NALM6 (cell line): ENCODE measurements around the genes YIPF7, GABRB1 and DCUN1D4.

GRCh38 chr4:44651457-44651811 is at the start of gene YIPF7:
TSS of gene YIPF7 (minus strand) at chr4:44651625.
- PRO-cap: no peak

DNA sequence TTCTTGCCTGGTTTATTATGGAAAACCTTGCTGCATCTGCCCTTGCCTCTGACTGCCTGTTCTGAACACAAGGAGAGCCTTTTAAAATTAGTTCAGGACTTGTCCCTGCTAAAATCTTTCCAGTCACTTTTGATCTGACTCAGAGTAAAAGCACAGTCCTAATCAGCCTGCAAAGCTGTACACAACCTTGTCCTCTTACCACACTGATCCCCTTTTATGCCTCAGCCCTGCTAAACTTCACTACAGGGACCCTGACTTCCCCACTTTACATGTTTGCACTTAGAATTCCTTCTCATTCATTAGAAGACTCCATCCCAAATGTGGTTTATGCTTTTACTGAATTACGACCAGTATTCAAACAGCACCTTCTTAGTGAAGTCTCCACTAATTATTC is 6.4 kb downstream of the GABRA4 start:
- PRO-cap: no peak

DNA sequence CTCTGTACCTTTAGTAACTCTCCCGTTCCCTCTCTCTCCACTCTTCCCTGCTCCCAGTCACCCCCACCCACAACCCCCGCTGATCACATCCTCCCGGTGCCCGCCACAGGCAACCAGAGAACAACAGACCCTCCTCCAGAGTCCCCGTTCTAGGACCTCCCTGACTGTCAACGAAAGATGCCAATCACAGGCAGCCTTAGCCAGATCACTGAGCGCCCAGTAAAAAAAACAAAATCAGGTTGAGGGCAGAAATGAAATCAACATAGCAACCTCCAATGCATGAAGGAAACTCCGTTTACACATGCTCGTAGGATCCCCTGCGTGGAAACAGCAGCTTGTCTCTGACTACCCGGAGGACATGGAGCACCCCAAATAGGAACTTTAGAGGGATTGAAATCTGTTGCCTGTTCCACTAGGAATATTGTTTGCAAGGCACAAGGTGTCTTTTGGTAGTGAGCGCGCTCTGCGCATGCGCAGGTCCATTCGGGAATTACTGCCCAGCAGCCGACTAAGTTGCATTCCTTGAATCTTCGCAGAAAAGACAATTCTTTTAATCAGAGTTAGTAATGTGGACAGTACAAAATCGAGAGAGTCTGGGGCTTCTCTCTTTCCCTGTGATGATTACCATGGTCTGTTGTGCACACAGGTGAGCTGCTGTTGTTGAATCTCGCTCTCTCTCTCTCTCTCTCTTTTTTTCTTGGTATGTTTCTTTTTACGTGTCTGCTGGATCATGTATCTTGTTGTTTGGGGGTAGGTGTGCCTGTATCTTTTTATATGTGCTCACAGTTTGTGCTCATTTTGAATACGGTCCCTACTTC is at the start of gene GABRB1:
GABRB1 (plus strand) TSS at position 482 of the 818 bp plus-strand sequence.
- PRO-cap: no peak

DNA sequence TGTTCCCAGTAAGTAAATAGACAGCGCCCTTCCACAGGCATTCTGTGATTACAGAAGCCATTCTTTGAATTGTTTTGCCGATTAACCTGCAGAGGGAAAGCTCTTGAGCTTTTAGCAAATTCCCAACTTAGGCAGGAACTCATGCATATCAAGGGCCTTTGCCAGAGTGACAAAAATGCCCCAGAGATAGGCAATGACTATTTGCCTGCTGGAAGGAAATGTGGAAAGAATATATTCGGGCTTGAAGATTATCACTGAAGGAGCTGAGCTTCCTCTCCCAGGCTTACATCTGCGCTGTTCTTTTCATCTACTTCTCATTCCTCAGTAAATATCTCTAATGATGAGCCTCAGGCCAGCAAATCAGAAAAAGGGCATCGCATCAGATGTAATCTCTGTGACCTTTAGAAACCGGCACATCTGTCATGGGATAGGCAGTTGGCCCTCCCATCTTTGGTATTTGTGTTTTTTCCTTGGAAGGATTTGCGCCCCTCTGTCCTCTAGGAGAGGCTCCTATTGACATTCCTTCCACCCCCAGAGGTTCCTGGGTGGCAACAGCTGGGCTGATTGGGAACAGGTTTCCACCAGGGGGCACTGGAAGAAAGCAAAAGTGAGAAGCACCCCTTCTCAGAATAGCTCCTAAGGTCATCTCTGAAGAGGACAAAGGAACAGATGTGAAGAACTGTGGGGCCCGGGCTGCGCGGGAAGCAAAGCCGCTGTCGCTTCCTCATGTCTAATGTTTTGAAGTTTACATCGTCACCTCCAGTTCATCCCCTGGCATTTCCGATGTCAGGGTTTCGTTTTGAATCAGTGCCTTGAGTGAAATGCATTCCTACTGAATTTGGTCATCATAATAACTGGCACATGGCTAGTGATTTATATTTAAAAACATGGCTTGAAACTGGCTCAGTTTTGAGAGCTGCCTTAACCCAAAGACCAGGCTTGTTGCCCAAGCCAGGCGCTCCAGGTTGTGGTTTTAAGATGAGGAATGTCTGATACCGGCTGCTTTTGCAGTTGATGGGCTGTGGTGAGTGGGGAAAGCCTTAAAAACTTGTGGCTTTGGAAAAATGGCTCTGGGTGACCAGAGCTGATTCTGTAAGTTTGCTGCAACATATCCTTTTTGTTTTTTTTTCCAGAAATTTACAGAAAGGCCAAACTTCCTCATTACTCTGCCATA is 6.3 kb downstream of the TXK start:
- PRO-cap: unidirectional peak, plus-strand start at position 674 of the sequence

GRCh38 chr4:48490434-48490633 is 282 bp downstream of the ZAR1 start:
- PRO-cap: no peak

DNA sequence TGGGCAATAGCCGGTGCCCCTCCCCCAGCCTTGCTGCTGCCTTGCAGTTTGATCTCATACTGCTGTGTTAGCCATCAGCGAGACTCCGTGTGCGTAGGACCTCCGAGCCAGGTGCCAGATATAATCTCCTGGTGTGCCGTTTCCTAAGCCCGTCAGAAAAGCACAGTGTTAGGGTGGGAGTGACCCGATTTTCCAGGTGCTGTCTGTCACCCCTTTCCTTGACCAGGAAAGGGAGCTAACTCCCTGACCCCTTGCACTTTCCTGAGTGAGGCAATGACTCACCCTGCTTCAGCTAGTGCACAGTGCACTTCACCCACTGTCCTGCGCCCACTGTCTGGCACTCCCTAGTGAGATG is 189.4 kb downstream of the CWH43 start:
- PRO-cap: no peak

GRCh38 chr4:51842959-51844022 is at the start of gene DCUN1D4:
TSS of gene DCUN1D4 (plus strand) at chr4:51843153.
- PRO-cap: bidirectional peak, plus-strand start at chr4:51843153, minus-strand start at chr4:51842818; bidirectional peak, plus-strand start at chr4:51843685, minus-strand start at chr4:51843381

DNA sequence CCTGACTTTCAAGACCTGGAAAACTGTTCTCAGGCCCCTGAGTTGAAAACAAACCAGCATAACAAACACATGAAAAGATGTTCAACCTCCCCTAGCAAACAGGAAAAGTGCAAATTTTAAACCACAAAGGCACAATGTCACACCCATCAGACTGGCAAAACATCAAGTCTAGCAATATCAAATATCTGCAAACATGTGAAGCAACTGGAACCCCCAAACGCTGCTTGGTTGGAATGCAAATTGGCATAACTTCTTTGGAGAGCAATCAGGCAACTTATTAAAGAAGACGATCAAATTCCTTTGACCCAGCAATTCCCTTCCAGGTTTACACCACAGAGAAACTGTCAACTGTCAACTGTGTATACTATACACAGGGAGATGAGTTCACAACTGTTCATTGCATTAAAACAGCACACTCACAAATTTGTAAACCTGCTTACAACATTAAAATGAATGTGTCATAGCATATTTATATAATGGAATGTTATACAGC is 7.0 kb downstream of the USP46 start:
- PRO-cap: no peak

DNA sequence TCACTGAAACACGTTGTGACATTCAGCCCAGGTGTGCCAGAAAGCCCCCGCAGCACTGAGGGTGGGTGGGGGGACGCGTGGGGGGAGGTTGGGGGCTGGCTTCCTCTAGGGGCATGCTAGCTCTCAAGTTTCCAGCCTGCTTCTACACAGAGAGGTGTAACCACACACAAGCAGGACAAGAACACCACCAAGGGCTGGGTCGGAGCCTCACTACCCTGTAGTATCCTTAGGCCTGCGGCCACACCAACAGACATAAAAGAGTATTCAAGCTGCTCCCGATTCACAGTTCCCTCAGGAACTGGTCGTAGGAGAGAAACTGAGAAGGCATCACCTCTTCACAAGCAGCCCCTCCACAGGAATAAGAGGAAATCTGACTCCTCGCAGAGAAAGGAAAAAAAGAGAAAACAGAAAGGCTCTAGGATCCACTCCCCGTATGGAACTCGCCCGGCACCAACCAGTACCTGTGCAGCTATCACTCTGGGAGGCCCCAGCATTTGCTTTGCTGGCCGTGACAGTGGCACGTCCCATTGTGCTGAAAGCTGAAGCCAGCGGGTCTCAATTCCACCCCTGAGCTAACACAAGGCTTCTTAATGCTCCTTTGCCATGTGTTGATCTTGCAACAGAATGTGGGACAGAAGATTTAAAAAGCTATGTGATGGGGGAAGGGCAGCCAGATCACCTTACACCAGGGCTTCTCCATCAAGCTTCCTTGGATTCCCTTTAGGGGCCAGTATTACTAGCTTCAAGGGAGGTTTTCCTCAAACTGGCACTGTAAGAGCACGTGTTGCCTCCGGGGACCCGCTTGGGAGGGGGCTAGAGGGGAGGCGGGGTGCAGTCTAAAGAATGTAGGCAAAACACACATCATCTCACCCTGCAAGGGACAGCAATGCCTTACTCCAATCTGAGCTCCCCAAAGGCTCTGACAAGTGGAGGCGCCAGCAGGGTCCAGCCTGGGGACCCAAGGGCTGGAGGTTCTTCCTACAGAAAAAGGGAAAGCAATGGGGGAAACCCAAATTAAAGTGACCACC is 1.5 kb downstream of the USP46 start:
- PRO-cap: no peak

GRCh38 chr4:52721688-52723036 is 29.1 kb downstream of the ERVMER34-1 start:
- PRO-cap: bidirectional peak, plus-strand start at chr4:52722015, minus-strand start at chr4:52722056; bidirectional peak, plus-strand start at chr4:52722559, minus-strand start at chr4:52722315

GRCh38 chr4:52838317-52838686 is 23.8 kb upstream of the RASL11B start:
- PRO-cap: no peak

DNA sequence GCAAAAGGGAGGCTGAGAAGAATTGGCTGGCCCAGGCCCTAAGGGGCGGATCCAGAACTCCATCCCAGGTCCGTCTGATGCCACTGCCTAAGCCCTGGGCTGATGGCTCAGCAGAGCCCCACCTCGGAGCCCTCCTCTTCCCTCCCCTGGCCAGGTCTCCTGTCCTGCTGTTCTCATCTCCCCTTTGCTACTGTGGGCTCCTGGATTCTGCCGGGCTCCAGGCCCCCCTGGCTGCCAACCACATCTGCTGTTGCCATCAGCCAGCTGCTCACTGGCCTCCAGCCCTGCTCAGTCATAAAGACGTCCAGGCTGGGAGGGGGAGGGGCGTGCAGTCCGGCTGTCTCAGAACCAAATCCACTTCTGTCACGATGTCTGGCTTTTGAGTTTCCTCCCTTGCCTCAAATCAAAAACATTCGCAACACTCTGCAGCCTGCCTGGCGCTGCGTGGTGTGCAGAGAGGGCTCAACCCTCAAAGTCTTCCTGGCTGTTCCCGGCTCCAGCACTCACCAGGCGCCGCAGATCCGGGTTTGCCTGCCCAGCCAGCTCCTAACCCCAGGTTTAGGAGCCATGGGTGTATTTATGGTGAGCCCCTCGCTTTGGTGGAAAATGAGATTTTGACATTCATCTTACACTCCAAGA is 7.1 kb downstream of the RASL11B start:
- PRO-cap: no peak

- PRO-cap: no peak
These were observed 134.9 kb downstream of the RASL11B start for GRCh38 chr4:52996782-52997571.

- PRO-cap: unidirectional peak, minus-strand start at chr4:53009987
These were observed 147.6 kb downstream of the RASL11B start for GRCh38 chr4:53009701-53010196.

- PRO-cap: no peak
These were observed 232.9 kb downstream of the RASL11B start for GRCh38 chr4:53094671-53095731.

DNA sequence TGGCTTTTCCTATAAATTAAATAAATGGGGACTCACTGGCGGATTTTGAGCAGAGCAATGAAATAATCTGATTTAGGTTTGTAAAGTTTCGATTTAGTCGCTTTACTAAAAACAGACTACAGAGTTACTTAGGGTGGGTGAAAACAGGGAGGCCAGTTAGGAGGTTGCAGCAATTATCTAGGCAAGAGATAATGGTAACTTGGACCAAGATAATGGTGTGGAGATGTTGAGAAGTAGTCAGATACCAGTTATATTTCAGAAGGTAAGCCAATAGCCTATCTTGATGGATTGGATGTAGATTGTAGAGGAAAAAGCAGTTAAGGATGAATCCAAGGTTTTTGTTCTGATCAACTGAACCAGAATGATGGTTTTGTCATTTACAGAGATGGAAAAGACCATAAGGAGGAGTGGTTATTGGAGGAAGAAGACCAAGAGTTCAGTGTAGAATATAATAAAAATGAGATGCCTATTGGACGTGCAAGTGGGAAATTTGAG is 23.9 kb downstream of the FIP1L1 start:
- PRO-cap: no peak

GRCh38 chr4:53479123-53479556 is 101.7 kb downstream of the FIP1L1 start:
- PRO-cap: no peak

- PRO-cap: no peak
These were observed 41.5 kb downstream of the CHIC2 start for GRCh38 chr4:54022837-54023359.

DNA sequence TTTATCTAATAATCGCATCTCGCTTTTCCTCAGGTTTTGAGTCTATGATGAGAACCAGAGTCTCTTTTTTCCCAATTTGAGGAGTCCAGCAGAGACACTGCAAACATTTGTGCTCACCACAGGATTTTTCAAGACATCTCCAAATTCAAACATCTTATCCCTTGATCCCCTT is 511 bp upstream of the CHIC2 start:
- PRO-cap: no peak

- PRO-cap: no peak
These were observed 9.2 kb upstream of the GSX2 start for GRCh38 chr4:54090772-54091157.